CD14-positive monocyte (primary cell): ENCODE measurements around the gene GPC2.

DNA sequence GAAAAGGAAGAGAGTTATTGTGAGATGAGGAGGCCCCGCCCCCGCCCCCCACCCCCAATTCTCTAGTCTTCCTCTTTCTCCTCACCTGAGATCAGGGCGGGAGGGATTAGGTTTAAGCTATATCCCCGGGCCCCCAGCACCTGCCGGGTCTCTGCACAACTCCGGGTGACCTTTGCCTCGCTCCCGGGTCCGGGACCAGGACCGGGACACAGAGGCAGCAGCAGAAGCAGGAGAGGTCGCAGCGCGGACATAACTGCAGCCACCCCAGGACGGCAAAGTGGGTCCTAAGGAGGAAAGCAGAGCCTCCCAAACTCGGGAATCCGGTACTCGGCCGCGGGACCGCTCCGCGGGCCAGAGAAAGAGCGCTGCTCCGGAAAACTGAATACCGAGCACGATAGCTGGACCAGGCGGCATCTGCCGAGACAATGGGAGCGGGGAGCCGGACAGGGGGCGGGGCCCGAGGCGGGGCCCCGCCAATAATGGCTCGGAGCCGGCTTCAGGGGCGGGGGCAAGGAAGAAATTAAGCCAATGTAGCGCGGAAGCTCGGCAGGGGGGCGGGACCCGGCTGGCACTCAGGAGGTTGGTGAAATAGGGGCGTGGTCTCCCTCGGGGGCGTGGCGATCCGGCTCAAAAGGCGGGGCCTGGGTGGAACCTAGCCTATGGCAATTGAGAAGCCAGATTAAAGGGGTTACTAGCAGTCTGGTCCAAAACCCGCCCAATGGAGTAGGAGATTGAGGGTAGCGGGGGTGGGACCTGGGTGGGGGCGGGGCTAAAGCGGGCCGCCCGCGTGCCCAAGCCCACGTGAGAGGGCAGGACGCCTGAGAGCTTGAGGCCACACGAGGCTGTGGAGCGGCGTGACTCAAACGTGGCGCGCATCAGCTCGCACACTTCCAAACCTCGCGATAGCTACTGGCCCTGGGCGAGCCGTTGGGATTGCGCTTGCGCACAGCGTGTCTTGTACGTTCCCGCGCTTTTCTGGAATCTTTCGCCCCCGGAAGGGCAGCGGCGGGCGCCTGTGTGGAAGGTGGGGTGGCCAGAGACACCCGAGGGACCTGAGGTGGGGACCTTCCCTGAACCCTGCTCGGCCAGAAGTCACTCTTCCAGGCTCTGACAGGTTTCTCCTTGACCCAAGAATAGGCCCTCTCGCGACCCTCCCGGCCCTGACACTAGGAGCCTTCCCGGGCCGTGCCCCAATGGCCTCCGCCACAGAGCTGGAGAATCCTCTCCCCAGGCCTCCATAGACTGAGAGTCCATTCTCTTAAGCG lies at the start of gene GPC2:
Gene GPC2, minus strand, starts transcription at position 433 of the 1,265 bp plus-strand sequence.
- CAGE, long polyA plus RNA: no peak

DNA sequence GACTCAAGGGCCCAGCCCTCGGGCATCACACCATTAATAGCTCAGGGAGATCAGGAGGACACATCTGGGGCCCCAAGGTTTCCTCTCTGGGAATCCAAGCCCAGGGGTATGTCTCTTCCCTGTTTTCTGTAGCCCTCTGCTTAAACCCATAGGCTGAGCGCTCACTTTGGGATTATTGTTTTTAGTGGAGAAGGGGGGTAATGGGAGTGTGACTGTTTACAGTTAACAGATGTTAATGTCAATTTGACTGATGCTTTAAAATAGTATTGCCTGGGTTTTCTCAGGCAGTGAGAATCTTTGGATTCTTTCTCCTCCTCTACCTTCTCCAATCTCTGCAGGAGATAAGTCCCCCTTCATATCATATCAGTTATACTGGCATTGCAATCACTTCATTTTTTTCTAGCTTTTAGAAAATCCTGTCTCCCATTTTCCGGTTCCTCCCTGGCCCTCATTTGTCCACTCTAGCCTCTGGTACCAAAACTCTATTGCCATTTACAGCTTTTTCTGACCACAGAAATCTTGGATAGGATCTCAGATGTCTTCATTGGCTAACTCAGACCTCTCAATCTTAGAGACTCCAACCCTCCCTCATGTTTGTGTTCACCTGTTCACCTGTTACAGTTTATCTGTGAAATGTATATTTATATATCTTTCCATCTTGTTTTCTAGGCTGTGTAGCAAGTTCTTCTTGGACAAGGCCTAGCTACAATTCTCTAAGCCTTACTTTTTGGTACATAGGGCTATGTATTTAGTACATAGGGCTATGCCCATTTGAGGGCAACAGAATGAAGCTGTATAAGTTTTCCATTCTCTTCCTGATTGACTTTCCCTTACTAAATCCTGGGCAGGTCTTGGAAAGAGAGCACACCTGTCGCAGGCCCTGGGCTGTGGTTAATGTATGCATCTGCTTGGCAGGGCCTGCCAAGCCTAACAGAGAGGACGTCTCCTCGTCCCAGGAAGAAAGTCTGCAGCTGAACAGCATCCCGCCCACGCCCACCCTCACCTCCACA lies 9.3 kb upstream of the PVRIG start:
- CAGE, long polyA plus RNA: no peak

DNA sequence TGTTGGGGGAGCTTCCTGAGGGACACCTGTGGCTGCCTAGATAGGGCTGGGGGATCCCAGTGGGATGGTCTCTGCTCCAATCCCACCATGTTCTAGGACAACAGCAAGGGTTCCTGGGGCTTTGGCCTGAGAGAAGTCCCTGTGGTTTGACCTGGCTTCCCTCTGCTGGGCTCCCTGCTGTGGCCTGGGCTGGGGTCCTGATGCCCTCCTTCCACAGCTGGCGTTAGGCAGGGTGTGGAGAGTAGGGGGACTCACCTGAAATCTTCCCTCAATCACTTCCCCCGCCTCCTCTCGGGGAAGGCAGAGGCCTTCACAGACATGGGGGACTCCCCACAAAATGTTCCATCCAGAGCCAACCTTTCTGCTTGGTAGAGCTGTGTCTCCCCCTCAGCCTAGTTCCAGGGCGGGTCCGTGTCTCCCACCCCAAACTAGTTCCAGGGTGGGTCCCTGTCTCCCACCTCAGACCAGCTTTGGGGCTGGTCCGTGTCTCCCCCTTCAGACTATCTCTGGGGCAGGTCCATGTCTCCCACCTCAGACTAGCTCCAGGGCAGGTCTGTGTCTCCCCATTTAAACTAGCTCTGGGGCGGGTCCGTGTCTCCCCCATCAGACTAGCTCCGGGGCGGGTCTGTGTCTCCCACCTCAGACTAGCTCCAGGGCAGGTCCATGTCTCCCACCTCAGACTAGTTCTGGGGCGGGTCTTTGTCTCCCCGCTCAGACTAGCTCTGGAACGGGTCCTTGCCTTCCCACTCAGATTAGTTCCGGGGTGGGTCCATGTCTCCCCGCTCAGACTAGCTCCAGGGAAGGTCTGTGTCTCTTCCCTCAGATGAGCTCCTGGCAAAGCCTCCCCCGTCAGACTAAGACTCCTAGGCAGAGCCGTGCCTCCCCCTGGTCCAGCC lies 2.2 kb downstream of the PVRIG start:
- CAGE, long polyA plus RNA: no peak

DNA sequence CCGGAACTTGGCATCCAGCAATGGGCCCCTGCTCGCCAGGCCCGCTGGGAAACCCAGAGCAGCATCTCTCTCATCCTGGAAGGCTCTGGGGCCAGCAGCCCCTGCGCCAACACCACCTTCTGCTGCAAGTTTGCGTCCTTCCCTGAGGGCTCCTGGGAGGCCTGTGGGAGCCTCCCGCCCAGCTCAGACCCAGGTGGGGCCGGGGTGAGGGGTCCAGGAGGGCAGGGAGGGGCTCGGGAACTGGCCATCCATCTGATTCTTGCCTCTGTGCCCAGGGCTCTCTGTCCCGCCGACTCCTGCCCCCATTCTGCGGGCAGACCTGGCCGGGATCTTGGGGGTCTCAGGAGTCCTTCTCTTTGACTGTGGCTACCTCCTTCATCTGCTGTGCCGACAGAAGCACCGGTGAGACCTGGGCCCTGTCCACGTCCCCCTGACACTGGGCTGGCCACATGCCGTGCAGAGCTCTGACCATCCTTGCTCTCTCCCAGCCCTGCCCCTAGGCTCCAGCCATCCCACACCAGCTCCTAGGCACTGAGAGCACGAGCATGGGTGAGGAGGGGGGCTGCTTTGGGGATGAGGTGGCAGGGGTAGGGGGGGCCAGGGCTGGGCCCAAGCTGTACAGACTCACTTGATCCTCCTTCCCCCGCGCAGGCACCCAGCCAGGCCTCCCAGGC lies 5.1 kb upstream of the PILRB start:
- CAGE, long polyA plus RNA: no peak

DNA sequence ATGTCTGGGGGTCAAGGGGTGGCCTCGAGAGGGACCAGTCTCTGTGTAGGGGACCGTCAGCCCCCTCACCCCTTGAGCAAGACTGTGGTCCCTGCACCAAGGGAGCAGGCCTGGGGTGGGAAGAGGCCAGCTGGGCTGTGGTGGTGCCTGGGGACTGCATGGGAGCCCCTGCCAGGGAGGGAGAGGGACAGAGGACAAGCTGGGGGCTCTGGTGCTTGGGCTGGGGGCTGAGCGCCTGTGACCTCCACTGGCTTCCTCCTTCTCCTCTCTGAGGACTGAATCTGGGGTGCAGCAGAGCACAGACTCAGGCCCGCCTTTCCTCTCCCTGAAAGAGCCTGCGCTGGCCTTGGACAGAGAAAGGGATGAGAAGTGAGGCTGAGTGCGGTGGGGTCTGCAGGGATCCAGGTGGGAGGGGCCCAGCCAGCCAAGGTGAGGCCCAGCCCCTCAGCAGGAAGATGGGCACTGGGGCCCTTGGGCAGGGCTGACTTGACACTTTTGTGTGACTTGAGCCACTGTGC lies 691 bp upstream of the PILRB start:
- CAGE, long polyA plus RNA: no peak

- CAGE, long polyA plus RNA: no peak
These were observed 7.0 kb upstream of the PILRA start for GRCh38 chr7:100366249-100366755.

DNA sequence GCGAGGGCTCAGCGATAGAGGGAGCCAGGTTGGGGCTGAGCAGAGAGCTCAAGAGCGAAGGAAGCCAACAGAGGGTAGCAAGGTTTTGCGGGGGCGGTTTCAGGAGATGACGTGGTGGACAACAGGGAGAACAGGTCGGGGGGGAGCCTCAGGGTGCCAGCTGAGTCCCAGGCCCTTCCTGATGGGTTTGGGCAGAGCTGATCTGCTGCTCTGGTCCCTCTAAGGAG lies 6.6 kb upstream of the PILRA start:
- CAGE, long polyA plus RNA: no peak

- CAGE, long polyA plus RNA: no peak
These were observed 1.3 kb downstream of the PILRA start for GRCh38 chr7:100374594-100374890.

DNA sequence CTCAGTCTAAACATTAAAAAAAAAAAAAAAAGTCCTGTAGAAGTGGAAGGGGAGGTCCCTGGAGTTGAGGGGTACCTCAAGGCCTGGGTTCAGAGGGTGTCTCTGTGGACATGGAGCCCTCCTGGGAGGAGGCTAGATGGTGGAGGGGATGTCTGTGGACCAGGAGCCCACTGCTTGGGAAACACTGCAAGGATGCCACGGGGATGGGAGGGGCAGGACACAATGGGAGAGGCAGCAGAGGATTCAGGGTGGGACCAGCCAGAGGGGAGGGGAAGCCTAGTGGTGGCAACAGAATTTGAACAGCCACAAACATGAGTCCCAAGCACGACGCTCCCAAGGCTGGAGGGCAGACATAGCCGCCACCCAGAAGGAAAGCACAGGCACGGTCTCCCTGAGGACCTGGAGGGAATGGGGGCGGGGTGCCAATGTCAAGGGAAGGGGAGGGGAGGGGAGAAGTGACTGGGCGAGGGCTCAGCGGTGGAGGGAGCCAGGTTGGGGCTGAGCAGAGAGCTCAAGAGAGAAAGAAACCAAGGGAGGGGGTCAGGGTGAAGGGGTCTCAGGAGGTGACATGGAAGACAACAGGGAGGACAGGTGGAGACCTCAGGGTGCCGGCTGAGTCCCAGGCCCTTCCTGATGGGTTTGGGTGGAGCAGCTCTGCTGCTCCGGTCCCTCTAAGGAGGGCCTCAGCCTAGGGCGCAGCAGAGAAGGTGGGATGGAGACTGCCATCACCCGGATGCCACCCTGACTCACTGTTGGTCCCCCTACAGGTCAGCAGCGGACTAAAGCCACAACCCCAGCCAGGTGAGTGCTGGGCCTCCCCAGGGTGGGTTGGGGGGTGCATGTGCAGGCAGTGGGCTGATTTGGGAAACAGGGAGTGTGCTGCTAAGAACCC lies 24.1 kb downstream of the PILRA start:
- CAGE, long polyA plus RNA: no peak

DNA sequence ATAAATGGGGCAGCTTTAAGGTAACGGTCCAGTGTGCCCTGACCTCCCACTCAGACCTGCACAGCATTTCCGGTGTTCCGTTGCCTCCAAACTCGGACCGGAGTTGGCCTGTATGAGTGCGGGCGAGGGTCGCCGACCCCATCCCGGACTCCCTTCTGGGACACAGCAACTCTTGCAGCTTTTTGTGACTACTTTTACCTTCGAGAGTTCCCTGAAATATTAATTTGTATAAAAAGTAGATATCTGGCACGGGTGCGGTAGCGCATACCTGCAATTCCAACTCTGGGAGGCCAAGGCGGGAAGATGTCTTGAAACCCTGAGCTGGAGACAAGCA lies 811 bp upstream of the PPP1R35 start:
- CAGE, long polyA plus RNA: no peak

GRCh38 chr7:100567675-100568441 lies 5.8 kb downstream of the SAP25 start:
- CAGE, long polyA plus RNA: no peak

DNA sequence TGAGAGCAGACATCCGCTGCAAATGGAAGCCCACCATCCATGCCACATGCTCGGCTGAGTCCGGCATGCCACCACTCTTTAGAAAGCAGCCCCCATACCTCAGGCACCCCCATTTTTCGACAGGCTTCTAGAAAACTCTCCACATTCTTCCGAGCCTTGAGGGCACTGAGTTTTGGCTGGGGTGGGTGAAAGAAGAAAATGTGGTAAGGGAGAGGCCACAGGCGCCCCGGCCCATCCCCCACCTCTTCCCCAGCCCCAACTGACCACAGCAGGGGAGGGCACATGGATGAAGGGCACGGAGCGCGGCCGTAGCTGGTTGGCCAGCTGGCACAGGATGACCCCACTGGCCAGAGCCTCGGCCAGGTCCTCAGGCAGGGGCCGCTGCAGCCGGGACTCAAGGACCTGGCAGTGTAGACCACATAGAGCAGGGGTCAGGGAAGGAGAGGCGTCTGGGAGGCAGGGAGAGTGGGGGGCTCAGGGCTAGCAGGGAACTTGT lies 2.0 kb upstream of the SAP25 start:
- CAGE, long polyA plus RNA: no peak

GRCh38 chr7:100673952-100674127 lies 300 bp downstream of the GNB2 start:
- CAGE, long polyA plus RNA: no peak

- CAGE, long polyA plus RNA: no peak
These were observed 19.9 kb downstream of the EPHB4 start for GRCh38 chr7:100807171-100807990.

GRCh38 chr7:100819399-100820143 lies 7.8 kb downstream of the EPHB4 start:
- CAGE, long polyA plus RNA: no peak

- CAGE, long polyA plus RNA: no peak
These were observed 2.3 kb downstream of the EPHB4 start for GRCh38 chr7:100824883-100825610.

GRCh38 chr7:100836860-100837040 lies 9.4 kb upstream of the EPHB4 start:
- CAGE, long polyA plus RNA: no peak

DNA sequence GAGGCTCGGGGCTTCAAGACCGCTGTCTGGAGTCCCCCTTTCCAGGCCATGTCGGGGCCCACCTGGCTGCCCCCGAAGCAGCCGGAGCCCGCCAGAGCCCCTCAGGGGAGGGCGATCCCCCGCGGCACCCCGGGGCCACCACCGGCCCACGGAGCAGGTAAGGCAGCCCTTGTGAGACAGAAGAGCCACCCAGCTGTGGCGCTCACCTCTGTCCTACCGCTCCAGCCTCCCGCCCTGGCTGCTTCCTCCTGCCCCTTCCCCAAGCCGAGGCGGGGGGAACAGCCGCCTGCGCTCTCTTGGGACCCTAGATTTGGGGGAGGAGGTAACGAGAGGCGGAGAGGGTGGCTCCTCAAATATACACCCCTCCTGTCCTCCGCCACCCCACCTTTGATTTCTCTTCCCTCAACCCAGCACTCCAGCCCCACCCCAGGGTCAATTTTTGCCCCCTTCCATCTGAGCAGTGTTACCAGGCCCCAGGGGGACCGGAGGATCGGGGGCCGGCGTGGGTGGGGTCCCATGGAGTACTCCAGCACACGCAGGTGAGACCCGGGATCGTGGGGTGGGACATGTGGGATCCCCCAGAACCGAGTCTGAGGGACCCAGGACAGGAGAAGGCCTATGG lies 374 bp downstream of the TRIP6 start:
- CAGE, long polyA plus RNA: no peak

- CAGE, long polyA plus RNA: no peak
These were observed 19.8 kb upstream of the MUC3A start for GRCh38 chr7:100929504-100929939.

DNA sequence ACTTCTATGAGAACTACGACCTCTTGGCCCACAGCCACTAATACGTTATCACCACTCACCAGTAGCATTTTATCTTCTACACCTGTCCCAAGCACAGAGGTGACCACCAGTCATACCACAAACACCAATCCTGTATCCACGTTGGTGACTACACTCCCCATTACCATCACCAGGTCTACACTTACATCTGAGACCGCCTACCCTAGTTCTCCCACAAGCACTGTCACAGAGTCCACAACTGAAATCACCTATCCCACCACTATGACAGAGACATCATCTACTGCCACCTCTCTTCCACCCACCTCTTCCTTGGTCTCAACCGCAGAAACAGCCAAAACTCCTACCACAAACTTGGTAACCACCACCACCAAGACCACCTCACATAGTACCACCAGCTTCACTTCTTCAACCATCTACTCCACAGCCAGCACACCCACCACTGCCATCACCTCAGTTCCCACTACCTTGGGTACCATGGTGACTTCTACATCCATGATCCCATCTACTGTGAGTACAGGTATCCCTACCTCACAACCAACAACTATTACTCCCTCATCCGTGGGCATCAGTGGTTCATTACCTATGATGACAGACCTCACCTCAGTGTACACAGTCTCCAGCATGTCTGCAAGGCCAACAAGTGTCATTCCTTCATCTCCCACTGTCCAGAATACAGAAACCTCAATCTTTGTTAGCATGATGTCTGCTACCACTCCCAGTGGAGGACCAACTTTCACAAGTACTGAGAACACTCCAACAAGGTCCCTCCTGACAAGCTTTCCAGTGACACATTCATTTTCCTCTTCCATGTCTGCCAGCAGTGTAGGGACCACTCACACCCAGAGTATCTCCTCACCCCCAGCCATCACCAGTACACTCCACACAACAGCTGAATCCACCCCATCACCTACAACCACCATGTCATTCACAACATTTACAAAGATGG lies 6.9 kb downstream of the MUC3A start:
- CAGE, long polyA plus RNA: no peak